AG09309 (cell line): ENCODE measurements around a stretch of chr21.

GRCh38 chr21:33930924-33931085, 15.2 kb upstream of the ATP5PO start:
- RRBS = no CpG with 5 or more reads among the region's 2 CpGs

DNA sequence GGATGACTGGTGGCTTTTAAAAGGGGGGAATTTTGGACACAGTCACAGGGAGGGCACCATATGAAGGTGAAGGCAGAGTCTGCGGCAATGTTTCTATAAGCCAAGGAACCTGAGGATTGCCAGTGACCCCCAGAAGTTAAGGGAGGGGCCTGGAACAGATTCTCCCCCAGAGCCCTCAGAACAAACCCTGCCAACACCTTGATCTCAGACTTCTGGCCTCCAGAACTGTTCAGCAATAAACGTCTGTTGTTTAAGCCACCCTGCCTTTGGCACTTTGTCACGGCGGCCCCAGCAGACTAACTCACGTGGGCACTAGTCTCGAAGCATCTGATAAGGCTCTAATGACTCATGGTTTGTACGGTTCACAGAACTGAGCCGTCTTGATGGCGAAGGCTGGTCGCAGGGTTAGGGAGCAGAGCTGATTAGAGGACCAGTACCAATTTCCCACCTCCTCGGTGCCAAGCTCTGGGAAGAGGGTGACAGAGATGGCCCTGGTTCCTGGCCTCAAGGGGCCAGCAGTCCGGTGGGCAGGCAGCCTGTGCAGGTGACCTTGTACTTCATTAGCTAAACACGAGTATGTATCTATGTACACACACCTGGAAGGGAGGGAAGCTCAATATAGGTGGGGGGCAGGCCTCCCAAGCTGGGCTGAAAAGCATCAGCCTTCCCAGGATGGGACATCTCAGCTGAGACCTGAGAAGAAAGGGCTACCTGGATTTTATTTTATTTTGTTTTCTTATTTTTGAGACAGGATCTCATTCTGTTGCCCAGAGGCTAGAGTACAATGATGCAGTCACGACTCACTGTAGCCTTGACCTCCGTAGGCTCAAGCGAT, 112.8 kb downstream of the MRPS6 start:
- RRBS = no CpG with 5 or more reads among the region's 16 CpGs

DNA sequence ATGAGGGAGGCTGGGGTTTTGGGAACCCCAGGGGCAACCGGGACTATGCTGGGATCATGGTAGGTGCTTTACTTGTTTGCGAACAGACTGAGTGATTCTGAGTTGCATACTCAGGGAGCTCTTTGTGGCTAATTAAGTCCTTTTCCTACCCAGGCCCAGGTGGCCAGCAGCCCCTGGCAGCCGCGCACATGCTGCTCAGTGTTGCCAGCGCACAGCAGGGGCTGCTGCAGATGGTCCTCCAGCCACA, 131.0 kb downstream of the MRPS6 start:
- RRBS = no CpG with 5 or more reads among the region's 5 CpGs

- RRBS = no CpG with 5 or more reads among the region's 14 CpGs
Observed at GRCh38 chr21:34545013-34546049, 33.3 kb upstream of the KCNE1 start.

GRCh38 chr21:34790893-34791728, 122.3 kb downstream of the CLIC6 start:
- RRBS = no CpG with 5 or more reads among the region's 7 CpGs

DNA sequence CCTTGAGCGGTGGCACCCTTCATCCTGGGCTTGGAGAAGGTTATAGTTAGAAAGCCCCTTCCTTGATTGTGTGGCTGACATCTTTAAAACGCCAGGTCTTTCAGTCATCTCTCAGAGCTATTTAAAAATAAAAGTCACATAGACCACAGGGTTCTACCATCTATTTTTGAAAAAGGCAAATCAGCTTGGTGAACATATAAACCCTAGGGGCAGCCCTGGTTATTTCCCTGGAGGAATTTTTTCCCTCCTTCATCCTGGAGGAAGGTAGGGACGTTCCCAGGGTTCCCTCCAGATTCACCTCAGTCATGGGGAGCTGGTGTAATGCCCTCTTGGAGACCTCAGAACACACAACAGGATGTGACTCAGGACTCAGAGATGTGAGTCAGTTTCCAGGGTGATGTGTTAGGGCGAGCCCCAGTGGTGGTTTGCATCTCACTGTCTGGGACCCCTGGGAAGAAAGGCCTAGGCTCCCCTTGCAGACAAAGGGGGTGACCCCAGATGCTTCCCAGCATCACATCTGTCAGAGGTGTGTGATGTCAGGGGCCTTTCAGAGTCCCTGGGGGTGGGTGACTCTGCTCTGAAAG, 138.6 kb downstream of the CLIC6 start:
- RRBS = no CpG with 5 or more reads among the region's 4 CpGs

- RRBS = no CpG with 5 or more reads among the region's 15 CpGs
Observed at GRCh38 chr21:34818198-34819068, 149.6 kb downstream of the CLIC6 start.

DNA sequence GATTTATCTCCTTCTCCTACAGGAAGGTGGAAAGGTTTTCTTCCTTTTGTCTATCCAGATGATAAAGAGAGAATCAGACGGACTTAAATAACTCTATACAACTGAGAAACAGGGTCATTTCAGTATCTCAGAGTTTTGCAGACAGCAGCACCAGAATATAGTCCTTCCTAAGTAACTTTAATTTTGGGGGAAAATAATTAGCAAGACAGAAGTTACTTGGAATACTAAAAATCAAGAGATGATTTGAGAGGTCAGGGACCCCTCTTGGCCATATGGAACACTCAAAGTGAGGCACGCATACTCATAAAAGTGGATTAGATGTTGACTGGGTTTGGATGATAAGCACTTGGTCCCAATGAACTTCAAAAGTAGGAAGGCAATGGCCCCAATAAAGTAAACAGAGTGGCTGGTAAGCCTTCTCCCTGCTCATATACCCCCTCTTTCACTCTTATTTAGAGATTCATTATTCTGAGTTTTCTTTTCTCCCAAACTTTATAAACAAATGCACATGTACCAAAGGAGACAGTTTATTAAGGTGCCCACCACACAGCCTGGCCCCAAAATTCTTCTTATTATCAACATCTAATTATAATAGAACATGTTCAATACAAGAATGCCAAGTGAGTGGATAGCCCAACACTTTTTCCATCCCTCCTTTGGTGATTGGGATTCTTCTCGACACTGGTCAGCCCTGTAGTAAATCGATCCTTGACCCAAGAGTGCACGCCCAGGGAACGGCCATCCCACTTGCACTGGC, 161.3 kb downstream of the CLIC6 start:
- RRBS = no CpG with 5 or more reads among the region's 6 CpGs

GRCh38 chr21:34838908-34839740, 170.3 kb downstream of the CLIC6 start:
- RRBS = no CpG with 5 or more reads among the region's 12 CpGs

GRCh38 chr21:34845429-34846132, 176.8 kb downstream of the CLIC6 start:
- RRBS = no CpG with 5 or more reads among the region's 7 CpGs

- RRBS = no CpG with 5 or more reads among the region's 11 CpGs
Observed at GRCh38 chr21:34862163-34862942, 186.7 kb downstream of the RUNX1 start.

DNA sequence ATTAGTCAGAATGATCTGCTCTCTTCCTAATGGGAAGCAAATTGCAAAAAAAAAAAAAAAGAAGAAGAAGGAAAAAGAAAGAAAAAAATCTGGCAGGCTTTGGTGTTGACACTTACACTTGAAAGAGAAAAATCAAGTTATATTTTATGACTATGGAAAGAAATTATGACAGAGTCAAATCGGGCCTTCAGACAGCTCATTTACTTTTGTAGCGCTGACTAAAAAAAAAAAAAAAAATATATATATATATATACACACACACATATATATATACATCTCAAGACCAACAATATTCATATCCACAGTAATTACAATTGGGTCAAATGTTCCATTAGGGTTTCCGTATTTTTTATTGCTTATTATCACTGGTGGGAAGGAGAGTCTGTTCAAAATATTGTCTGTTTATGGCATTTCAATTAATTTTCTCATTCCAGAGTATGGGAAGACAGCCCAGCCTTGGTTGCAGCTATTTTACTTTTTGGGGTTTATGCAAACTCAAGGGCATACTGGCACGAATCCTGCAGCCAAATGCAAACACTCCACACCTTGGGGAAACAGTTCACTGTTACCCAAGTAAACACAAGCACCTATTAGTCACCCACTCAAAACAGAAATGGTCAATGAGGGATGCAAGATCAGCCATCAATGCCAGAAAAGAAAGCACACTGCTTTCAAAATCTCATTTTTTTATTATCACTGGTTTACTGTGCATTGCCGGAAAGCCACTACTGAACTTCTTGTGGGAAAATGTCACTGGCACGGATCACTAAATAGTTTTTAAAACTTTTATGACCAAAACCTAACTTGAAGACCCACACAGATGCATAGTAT, 170.8 kb downstream of the RUNX1 start:
- RRBS = no CpG with 5 or more reads among the region's 6 CpGs

GRCh38 chr21:35046099-35046664, 2.9 kb downstream of the RUNX1 start:
- RRBS = no CpG with 5 or more reads among the region's 13 CpGs

GRCh38 chr21:35048215-35048647, 871 bp downstream of the RUNX1 start:
- RRBS = no CpG with 5 or more reads among the region's 7 CpGs

DNA sequence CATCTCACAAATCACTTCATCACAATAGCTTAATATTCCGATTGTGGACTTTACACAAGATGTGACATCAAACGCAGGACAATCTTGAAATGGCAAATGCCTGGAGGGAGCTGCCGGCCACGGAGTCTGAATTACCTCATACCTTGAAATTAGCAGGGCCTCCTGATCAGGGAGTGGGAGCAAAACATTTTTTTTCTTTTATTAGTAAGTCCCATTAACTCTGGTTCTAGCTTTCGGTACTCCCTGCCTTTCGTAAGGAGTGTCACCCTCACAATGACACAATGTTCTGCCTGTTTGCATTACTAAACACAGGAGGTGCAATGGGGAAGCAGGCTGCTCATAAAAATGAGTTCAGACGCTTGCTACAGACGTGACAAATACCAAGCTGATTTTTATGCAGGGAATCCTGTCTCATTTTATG, 204.9 kb upstream of the RUNX1 start:
- RRBS = no CpG with 5 or more reads among the region's 8 CpGs

DNA sequence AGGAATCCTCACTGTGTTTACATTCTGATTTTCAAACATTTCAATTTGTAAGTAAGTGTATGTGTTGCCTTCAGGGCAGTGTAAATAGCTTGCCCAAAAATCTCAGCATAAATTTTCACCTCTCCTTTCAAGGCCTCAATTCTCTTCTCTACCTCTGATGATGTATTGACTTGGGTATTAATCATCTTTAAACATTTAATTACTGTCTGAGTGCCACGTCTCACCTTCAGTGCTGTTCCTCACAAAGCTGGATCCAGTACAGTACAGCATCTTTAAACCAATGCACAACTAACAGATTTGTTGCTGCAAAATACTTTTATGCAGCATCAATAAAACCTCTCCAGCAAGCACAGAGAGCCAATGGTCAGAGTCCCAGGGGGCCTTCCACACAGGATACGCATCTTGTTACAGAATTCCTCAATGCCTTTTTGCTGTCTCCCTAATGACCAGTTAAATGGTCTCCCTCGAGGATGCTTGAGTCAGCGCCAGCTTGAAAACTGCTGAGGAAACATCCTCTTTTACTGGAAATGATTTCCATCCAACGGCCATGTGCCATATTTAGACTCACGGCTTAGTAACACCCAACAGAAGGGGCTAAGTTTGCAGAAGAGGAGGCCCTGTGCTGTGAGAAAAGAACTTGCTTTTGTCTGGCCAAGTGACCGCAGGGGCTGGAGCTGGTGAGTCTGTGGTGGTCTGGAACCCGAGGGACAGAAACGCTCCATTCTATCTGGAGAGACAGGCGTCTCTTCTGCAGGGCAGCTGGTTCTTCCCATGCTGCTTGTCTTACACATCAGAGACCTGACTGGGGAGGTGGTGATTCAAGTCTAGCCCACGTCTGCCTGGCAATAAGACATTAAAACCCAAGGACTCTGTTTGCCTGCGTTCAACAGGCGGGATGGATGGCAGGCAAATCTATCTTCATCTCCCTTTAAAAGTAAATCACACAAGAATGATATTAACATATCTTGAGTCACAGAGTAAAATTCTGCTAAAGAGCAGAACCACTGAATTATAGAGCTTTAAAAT, 496.4 kb downstream of the SETD4 start:
- RRBS = no CpG with 5 or more reads among the region's 13 CpGs

DNA sequence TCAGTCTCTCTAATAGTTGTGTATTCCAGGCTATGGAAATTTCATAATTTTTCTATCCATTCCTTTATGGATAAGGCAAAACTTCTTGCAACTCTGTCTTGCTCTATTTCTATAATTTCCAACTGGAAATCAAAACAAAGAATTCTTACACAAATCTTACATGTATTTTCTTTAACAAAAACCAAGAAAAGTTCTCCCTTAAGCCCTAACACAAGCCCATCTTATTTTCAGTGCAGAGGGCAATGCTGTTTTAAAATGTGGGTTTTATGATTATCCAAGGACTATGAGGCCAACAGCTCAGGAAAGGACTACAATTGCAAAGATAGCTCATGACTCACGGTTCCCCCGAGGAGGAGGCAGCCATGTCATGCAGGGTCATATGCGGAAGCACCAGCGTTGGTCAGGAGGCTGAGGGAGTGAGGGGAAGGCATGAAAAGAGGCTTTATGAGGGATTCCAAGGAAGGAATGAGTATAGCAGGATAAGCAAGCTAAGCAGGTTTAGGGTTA, 495.3 kb downstream of the SETD4 start:
- RRBS = no CpG with 5 or more reads among the region's 4 CpGs

DNA sequence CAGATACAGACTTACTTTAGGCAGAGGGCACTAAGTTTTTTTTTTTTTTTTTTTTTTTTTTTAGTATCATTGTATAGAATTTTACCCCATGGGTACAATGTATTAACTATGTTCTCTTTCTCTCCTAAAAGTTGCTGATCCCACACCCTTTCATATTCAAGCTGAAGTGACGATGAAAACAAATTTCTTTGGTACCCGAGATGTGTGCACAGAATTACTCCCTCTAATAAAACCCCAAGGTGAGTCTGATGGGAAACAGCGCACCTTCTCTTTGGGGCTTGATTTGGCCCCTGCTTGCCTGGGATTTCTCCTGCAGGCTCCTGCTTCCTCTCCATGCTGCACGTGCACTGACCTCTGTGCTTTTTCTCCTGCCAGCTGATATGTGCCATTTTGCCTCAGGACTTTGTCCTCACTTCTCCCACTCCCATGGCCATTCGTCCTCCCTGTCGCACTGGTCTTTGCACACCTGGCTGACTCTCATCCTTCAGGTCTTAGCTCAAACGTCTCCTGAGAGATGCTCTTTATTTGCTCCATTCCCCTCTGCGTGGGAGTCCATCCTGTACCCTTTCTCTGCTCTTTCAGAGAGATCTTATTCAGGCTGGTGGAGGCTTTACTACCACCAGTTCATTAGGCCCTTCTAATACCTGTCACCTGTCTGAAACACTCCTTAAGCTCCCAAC, 1.1 kb downstream of the CBR1 start:
- RRBS = no CpG with 5 or more reads among the region's 8 CpGs

DNA sequence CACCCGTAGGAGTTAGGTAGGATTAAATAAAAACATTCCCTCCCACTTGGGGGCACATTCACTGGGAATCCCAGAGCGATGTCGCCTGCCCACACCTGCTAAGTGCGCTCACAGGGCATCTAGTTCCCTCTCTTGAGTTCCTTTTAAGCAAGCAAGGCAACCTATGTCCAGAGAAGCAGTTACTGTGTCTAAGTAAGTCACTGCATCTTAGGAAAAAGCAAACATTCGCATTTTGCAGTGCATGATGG, 418 bp upstream of the CBR3 start:
- RRBS = no CpG with 5 or more reads among the region's 5 CpGs

- RRBS = no CpG with 5 or more reads among the region's 6 CpGs
Observed at GRCh38 chr21:36337643-36338182, 17.7 kb downstream of the MORC3 start.